Epithelial cell of alveolus of lung (primary cell): ENCODE measurements around a stretch of chr1.

GRCh38 chr1:64839494-64840054, 94.7 kb downstream of the RAVER2 start:
- RAMPAGE, long total RNA, result no peak
- RRBS, result no CpG with 5 or more reads among the region's 12 CpGs

DNA sequence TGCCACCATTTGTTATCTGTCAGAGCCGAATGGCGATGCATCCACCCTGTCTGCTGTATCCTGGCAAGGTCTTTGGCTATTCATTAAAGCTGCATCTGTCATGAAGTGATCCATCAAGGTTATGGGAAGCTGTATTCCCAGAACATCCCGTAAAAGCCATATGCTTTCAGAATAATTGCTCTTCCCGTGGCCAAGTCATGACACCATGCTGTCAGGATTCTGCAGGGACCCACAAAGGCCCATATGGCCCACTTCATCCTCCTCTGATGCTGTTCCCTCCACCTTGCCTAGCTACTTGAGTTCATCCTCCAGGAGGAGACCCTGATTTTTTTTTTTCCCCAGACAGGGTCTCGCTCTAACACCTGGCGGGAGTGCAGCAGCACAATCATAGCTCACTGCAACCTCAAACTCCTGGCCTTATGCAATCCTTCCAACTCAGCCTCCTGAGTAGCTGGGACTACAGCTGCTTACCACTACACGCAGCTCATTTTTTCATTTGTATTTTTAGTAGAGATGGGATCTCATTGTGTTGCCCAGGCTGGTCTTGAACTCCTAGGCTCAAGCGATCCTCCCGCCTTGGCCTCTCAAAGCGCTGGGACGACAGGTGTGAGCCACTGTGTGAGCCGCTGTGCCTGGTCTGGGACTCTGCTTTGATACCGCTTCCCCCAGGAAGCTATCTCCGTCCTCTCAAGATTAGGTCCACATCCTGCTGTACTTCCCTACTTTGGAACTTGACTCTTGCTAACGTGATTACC, 104.2 kb downstream of the RAVER2 start:
- RAMPAGE, long total RNA, result no peak
- RRBS, result no CpG with 5 or more reads among the region's 15 CpGs

- RAMPAGE, long total RNA, result no peak
- RRBS, result no CpG with 5 or more reads among the region's 5 CpGs
Observed at GRCh38 chr1:64905179-64905488, 61.2 kb downstream of the JAK1 start.

- RAMPAGE, long total RNA, result no peak
- RRBS, result no CpG with 5 or more reads among the region's 3 CpGs
Observed at GRCh38 chr1:65062380-65063118, 85.5 kb upstream of the AK4 start.

GRCh38 chr1:65064118-65065545, 83.4 kb upstream of the AK4 start:
- RAMPAGE, long total RNA, result no peak
- RRBS, result no CpG with 5 or more reads among the region's 9 CpGs

DNA sequence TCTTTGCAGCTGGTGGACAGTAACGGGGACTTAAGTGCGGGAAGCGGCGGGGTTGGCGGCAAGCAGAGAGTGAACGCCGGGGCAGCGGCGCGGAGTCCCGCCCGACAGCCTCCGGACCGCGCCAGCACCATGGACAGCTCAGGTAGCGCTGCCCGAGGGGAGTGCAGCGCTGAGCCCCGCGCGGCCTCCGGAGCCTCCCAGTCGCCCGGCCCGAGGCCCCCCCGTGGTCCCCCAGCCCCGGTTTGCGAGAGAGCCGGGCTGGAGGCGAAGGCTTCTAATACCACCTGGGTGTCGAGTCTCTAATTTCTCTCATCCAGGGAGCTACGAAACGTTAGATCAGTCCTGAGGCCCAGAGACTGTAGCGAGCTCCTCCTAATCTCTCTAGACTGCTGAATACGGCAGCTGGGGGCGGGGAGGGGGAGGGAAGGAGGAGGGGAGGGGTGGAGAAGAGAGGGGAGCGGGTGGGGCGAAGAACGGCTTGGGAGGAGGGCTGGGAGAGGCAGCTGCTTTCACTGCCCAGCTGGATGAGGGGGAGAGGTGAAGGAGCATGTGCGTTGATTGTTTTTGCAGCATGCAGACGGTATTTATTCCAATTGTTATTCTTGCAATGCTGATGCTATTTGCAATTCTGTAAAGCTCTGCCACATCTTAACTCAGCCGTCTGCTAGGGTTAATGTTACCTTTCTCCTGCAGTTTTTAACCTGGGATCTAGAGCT, 612 bp downstream of the DNAJC6 start:
- RAMPAGE, long total RNA, result no peak
- RRBS, result 1% methylated on average over 15 of the region's 42 CpGs

GRCh38 chr1:65427064-65427653, 6.7 kb downstream of the LEPR start:
- RAMPAGE, long total RNA, result no peak
- RRBS, result no CpG with 5 or more reads among the region's 10 CpGs

DNA sequence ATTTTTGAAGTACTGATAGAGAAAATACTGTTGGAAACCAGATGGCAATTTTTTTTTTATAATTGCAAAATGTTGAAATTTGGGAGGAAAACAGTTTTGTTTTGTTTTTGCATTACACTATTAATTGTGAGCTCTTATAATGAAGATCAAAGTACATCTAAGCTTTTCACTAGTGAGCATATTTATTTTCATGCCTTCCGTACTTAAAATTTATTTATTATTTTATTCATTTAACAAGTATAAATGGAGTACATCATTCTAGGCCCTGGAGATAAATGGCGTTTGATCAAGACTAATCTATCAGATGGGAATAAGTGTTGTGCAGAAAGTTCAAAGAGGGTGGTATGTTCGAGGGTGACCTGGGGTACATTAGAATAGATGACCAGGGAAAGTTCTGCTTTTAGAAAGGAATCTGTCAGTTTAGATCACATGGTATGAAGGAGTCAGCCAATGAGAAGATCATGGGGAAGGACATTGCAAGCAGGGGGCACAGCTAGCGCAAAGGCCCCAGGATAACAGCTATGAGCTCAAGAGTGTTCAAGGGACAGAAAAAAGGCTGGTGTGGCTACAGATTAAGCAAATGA, 8.4 kb downstream of the LEPR start:
- RAMPAGE, long total RNA, result no peak
- RRBS, result no CpG with 5 or more reads among the region's 4 CpGs

GRCh38 chr1:65469087-65469623, 48.7 kb downstream of the LEPR start:
- RAMPAGE, long total RNA, result no peak
- RRBS, result no CpG with 5 or more reads among the region's 2 CpGs

DNA sequence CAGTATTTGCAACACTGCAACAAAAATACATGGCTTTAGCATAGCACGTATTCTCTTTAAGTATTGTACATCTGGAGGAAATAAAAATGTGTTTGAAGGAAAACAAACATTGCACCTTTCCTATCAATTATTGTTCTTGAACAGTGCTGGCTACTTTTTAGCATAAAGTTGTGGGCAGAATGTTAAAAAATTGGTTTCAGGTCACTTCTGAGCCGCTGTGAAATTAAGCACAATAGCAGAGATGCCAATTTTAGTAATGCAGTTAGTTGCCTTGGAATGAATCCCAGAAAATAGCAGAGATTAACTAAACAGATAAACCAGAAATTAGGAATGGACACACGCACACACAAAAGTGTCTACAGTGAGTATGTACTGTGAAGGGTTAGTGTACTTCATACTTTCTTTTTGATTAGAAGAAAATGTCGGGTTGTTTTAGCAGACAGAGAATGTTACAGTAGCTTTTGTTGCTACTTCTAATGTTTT, 106.6 kb downstream of the LEPR start:
- RAMPAGE, long total RNA, result no peak
- RRBS, result no CpG with 5 or more reads among the region's 4 CpGs

DNA sequence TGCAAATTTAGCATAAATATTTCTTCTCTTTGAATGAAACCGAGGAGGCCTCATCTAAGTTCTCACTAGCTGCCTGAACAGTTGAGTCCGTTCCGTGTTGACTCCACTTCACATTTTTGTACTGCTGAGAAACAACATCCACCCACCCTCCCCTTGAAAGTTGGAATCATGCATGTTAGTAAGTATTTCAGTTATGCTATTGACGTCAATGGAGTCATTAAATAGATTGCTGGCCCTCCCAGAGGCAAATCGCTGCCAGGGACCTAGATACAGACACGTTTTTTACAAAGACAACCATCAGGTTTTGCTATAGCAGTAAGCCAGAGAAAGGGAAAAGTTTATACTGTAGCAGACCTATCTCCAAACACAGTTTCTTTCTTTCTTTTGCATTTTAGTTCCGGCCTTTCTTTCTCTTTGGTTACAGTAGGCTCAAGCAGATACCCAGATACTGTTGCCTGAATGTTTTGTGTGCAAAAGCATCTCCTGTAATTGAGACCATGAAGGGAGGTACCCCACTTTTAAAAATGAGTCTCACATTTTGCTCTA, 262.6 kb upstream of the SGIP1 start:
- RAMPAGE, long total RNA, result no peak
- RRBS, result no CpG with 5 or more reads among the region's 7 CpGs

- RAMPAGE, long total RNA, result no peak
- RRBS, result no CpG with 5 or more reads among the region's 3 CpGs
Observed at GRCh38 chr1:66276188-66276509, 257.8 kb upstream of the SGIP1 start.

GRCh38 chr1:66278156-66278934, 255.6 kb upstream of the SGIP1 start:
- RAMPAGE, long total RNA, result no peak
- RRBS, result no CpG with 5 or more reads among the region's 7 CpGs

DNA sequence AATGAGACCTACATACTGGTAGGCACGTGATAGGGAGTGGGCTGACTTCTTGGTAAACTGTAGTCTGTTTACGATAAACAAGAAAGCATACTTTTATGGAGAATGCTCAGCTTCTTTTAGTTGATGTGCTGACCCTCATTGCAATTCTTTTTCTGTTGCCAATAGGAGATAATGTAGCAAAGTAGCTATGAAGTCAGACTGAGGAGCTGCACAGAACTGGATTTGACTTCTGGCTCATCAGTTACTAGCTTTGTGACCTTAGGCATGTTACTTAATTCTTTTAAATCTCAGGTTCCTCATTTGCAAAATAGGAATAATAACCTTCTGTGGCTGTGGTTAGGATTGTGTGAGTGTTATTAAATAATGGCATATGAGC, 237.7 kb upstream of the SGIP1 start:
- RAMPAGE, long total RNA, result no peak
- RRBS, result no CpG with 5 or more reads among the region's 2 CpGs

GRCh38 chr1:66401938-66402764, 131.8 kb upstream of the SGIP1 start:
- RAMPAGE, long total RNA, result no peak
- RRBS, result no CpG with 5 or more reads among the region's 4 CpGs

DNA sequence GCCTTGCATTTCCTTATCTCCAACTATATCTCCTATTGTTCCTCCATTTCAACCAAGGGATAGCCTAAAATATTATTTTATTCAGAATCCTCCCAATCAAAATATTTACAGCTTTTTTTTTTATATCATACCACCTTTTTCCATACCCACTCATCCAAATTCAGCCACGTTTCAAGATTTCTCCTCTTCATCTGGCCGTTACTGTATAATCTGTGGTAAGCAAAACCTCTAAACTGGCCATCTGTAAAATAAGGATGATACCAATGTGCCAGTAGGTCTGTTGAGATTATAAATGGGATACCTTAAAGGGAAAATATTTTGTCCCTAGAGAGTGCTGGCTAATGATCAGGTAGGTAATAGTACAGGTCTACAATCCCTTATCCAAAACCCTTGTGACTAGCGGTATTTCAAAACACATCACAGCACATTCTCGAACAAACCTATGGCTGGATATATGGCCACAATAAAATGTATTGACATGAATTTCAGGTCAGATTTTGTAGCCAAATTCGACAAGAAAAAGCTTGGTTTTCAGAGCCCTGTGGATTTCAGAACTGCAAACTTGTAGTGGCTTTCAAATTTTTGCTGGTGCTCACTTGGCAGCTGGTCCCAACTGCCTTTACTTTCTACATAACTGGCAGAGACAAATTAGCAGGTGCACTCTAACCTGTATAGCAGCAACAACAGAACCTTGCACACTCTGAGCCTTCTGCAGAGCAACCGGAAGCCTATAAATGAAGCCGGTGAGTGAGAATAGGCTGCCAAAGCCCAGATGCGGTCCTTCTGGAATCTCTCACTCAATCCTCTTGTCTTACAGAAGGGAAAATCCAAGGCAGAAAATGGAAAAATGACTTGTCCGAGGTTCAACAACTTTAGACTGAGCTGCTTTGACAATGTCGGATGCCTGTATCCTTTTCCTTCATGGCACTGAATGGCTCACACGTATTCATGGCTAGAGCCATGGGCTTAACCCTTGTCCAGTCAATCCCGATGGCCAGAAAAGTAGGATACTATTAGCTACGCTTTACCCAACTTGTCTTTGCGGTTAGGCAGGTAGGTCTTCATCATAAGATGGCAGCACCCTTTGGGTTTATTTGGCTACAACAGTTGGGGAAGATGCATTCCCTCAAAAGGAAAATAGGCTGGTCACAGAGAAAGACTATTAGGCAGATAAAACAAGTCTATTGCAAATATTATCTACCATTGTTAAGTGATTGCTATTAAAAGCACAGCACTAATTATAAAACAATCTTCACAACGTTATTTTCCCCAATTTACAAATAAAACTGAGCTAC, 61.8 kb downstream of the SLC35D1 start:
- RAMPAGE, long total RNA, result no peak
- RRBS, result no CpG with 5 or more reads among the region's 15 CpGs

- RAMPAGE, long total RNA, result no peak
- RRBS, result no CpG with 5 or more reads among the region's 12 CpGs
Observed at GRCh38 chr1:67052971-67053278, 1.0 kb downstream of the SLC35D1 start.

DNA sequence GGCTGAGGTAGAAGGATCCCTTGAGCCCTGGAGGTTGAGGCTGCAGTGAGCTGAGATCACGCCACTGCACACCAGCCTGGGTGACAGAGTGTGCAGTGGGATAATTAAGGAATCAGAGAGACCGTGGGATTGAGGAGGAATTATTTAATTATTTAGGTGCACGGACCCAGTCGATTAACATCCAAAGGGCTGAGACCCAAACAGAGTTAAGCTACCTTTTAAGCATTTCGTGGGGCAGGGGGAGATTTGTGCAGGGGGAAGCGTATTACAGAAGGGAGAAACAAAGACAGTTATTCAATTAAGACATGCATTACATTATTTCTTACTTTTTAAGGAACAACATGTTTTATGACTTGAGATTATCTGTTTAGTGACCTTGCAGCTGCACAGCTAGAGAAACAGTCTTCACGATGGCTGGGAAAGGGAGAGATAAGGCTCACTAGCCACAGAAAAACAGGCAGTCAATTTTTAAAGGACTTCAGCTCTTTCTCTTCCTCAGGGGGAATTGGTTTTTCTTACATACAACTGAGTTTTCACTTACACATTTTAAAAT, 7.0 kb upstream of the C1orf141 start:
- RAMPAGE, long total RNA, result no peak
- RRBS, result no CpG with 5 or more reads among the region's 7 CpGs

DNA sequence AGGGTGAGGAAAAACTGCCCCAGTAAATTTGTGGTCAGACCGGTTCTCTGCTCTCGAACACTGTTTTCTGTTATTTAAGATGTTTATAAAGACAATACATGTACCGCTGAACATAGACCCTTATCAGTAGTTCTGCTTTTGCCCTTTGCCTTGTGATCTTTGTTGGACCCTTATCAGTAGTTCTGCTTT, 83.6 kb upstream of the SERBP1 start:
- RAMPAGE, long total RNA, result no peak
- RRBS, result no CpG with 5 or more reads among the region's 3 CpGs

DNA sequence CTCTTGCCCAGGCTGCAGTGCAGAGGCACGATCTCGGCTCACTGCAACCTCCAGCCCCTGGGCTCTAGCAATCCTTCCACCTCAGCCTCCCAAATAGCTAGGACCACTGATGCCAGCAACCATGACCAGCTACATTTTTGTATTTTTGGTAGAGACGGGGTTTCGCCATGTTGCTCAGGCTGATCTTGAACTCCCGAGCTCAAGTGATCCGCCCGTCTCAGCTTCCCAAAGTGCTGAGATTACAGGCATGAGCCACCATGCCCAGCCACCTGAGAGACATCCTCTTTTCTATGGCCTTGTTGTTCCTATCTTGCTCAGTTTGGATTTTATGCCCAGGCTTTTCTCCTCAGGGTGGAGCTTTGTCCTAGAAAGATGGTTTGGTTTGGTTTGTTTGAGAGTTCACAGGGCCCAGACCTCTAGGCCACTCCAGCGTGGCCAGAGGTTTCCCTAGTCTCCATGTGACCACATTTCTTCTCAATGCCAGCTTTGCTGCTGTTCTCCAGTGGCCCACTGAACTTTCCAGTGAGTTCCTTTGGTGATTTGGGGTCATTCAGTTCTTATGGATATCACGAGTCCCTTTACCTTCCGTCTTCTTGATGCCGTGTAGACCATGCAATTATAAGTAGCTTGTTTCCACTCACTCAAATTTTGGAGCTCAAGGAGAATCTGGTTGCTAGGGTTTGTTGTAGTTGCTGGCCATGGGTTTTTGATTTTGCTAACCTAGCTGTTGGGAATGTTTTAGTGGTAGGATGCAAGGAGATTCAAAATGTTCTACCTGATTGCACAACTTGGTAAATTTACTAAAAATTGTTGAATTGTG, 92.6 kb upstream of the SERBP1 start:
- RAMPAGE, long total RNA, result no peak
- RRBS, result no CpG with 5 or more reads among the region's 11 CpGs